Pericardium fibroblast (primary cell): ENCODE data around the genes MAGEF1 and DGKG.

DNA sequence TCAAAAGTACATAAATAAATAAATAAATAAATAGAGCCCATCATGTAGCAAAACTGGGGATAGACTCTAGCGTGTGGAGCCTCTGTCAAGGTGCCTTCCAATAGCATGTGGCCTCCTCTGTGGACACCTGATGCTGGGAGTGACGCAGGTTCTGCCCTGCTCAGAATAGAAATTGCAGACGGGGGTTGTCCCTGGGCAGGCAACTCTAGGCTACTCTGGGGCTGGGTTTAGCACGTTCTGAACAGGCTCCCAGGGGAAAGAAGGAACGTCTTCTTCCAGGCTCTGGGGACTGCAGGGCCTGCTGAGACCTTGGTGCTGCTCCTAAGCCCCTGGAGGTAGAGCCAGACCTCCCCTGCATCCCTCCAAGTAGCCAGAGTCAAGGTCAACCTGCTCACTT lies 65.4 kb downstream of the EPHB3 start:
- RAMPAGE, long total RNA, result no peak

GRCh38 chr3:184687671-184688053 lies 24.2 kb downstream of the MAGEF1 start:
- RAMPAGE, long total RNA, result no peak

DNA sequence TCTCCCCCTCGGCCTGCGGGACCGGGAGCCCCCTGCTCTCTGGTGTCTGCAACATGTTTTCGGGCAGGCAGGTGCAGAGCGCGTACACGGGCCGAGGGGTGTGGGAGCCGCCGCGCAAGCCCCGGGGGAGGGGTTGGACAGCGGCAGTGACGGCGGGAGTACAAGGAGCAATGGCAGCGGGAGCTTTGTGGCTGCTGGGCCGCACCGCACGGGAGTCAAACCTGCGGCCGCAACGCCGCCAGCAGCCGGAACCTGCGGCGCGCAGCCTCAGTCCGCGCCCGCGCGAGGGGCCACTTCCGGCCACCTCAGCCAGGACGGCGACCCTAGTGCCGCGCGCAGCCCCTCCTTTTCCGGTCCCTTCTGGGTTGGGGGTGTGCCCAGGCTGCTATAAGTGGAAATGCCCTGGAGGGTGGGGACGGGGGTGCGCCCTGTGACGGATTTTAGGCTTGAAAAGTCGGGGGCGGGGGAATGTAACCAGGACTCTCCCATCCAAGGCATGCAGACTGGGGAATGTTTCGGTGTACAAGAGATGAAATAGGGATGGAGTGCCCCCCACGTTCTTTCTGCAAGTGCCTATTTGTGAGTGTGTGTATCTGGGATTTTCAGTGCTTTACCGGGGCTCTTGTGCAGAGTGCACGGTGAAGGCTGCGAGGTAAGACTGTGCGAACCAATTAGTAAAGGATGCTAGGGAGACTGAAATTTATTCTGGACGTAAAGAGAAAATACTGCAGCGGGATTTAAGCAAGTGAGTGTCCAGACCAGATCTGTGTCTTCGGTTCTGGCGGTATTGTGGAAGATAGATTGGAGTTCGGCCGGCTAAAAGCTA lies at the start of gene MAGEF1:
TSS of gene MAGEF1 (minus strand) at position 298 of the 826 bp plus-strand sequence.
- RAMPAGE, long total RNA, result no peak

DNA sequence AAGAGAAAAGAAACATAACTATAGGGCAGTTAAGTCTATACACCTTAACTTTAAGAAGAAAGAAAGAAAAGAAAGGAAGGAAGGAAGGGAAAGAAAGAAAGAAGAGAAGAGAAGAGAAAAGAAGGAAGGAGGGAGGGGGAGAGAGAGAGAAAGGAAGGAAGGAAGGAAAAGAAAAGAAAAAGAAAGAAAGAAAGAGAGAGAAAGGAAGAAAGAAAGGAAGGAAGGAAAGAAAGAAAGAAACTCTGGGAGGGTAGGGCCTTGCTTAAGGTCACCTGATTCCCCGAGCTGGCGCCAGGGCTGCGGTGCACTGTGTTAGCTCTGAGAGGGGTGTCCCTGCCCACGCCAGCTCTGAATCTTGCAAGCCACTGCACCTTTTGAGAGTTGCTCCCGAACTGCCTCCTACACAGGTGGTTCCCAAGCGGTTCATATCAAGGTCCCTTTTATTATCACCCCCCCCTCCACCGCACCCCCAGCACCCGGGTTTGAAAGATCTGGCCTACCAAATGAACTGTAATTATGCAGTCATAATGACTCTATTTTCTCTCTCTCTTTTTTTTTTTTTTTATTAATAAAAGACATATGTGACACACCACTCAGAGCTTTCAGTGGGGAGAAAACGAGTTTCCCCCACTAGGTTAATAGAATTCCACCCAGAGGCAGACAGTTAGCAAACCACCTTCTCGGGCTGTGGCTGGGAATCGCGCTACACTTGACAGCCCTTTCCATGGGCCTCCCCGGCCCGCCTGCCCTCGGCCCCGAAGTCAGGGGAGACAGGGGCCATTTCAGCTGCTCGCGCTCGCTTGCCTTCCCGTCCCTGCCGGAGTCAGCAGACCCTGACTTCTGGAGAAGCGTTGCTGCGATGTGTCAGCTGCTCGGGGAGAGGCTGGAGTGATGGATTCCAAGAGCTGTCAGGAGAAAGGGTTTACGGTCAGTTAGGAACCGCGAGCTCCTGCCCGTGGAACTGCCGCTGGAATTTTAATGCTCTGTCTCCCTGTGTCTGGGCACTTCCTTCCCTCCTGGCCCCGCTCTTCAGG lies 38.9 kb upstream of the VPS8 start:
- RAMPAGE, long total RNA, result no peak

GRCh38 chr3:184814103-184814778 lies 2.3 kb downstream of the VPS8 start:
- RAMPAGE, long total RNA, result no peak

GRCh38 chr3:185387893-185388697 lies 25.2 kb downstream of the MAP3K13 start:
- RAMPAGE, long total RNA, result no peak

DNA sequence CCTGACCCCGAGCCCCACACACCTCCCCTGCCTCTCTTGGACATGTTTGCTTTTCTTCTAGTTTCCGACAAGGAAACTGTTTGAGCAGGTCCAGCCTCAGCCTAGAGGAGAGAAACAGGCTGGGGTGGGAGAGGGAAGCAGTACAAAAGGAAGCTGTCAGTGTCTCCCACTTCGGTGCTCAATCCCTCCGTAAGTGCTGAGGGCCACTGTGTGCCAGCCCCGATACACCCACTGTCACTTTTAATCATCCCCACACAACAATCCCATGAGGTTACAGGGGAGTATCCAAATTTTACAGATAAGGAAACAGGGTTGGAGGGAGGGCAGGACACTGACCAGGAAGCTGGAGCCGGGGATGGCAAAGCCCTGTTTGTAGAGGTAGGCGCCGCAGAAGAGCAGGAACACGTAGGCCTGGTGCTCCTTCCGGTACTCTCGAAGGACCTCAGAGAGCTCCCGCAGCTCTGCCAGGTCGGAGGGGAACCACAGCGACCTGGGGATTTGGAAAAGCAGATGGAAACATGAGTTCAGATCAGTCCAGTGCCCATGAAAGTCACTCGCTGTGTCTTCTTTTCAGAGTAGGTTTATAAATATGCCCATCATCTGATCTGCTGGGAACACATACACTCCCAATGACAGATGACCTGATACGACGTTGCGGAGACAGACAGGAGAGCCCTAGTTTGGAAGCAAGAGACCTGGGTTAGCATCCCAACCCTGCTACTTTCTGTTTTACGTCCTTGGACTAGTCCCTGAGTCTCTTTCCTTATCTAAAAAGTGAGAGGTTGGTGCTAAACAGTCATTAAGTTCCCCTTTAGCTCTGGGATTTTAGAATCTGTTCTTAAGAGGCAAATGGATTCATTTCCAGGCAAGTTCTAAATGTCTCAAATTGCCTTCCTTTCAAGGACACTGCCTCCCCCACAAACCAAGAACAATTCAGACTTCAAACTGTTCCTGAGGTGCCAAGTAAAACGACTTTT lies 2.1 kb downstream of the TMEM41A start:
- RAMPAGE, long total RNA, result no peak

DNA sequence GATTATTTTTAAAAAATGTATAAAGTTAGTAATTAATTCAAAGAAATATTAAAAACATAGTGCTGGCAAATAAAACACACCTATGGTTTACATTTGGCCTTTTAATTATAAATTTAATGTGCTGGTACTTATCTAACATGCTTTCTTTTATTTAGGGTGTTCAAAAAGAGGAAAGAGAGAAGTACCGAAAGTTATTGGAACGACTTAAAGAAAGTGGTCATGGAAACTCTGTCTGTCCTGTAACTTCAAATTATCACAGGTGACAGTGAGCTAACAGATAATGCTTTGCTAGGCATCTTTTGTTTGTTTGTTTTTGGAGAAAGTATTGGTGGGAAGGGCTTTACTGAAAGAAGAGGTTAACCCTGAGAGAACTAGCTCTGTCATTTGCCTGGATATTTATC lies 23.0 kb downstream of the SENP2 start:
- RAMPAGE, long total RNA, result no peak

DNA sequence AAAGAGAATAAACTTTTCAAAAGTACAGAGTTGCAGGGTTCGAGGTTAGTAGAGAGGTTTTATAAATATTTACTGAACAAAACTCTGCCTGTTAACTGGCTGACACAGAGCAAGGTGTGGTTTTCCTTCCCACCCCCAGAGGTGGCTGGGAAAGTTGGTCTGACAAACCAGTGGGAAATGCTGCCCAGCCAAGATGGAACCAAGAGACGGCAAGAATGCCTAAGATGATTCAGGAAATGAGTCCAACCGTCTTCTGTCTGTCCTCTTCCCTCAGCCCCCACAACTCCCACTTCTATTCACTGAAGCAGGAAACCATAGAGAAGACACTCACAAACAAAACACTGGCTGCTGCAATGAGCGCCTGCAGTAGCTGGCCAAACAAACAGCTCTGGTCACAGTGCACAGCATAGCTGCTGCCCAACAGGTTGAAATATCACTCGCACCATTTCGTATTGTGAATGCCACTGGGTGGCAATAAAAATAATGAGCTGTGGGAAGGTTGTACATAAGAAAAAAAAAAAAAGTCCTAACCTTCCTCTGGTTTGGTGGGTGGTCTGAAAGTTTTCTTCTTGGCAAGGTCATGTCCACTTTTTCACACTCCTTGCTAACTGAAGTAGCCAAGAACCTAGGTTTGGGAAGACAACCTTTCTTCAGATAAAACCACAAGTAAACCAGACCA lies 79.3 kb downstream of the IGF2BP2 start:
- RAMPAGE, long total RNA, result no peak

DNA sequence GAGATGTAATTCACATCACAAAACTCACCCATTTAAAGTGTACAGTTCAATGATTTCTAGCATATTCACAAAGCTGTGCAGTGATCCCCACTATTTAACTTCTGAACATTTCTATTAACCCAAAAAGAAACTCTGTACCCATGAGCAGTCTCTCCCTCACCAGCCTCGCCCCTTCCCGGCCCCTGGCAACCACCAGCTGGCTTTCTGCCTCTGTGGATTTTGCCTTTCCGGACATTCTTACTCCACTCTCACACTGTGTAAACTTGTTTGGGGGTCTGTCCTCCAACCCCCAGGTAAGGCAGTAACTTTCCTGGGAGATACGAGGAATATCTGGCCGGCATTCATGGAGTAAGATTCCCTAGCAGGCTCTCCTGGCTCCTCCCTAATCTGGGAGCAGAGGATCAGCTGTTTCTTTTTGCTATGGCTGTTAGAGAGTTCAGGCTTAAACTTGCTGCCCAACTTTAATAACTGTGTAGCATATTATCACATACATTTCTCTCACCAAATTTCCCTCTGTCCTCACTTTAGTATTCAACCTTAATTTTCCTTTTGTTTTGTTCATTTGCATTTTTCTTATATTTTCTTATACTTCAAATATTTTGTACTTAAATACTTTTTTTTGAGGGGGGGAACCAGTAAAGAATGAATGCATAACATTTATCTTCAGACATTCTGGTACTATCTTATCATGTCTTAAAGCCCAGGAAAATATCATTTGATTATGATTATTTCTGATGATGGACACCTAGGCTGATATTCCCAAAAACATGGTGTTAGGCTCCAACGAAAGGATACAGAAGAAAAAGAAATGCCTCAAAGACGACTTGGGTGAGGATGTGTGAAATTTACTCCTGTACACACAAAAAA lies 64.2 kb downstream of the IGF2BP2 start:
- RAMPAGE, long total RNA, result no peak

- RAMPAGE, long total RNA, result no peak
Measured at GRCh38 chr3:185773773-185774363, 51.0 kb downstream of the IGF2BP2 start.

GRCh38 chr3:185792530-185793308 lies 32.1 kb downstream of the IGF2BP2 start:
- RAMPAGE, long total RNA, result no peak

DNA sequence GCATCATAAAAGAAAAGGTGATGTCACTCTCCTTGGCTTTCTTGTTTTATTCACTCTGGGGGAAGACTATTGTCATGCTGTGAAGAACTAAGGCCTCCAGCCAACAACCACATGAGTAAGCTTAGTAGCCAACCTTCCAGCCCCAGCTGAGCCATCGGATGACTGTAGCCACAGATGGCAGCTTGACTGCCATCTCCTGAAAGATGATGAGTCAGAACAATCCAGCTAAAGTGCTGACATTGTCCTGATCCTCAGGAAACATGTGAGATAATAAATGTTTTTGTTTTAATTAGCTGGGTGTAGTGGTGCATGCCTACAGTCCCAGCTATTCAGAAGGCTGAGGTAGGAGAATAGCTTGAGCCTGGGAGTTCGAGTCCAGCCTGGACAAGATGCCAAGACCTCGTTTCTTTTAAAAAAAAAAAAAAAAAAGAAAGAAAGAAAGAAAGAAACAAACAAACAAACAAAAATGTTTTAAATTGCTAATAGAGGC lies 17.1 kb downstream of the IGF2BP2 start:
- RAMPAGE, long total RNA, result no peak

GRCh38 chr3:185926330-185927318 lies 11.2 kb downstream of the TRA2B start:
- RAMPAGE, long total RNA, result no peak

DNA sequence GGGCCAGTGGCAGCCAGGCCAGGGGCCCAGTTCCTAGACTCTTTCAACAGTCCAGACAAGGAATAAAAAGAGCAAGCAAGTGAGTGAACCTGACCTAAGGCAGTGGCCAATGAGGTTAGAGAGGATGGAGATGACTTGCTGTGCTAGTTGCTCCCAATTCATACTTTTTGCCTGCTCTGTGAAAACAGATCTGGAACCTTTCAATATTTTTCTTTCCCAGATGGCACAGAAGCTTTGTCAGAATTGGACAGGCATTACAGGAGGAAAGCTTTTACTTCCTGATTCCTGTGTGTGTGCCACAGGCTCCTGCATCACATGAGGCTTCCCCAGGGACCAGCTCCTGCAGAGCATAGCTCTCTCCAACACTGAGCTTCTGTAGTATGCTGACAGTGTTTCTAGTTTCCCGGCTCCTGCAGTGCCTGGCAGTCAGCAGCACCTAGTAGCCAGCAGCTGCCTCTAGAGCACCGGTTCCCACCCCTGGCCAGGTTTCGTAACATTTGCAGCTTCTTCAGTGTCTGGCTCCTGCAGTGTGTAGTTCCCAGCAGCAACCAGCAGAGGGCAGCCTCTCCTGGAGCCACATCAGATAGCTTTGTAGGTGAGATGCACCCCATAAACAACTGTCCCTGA lies 5.4 kb upstream of the TRA2B start:
- RAMPAGE, long total RNA, result no peak

DNA sequence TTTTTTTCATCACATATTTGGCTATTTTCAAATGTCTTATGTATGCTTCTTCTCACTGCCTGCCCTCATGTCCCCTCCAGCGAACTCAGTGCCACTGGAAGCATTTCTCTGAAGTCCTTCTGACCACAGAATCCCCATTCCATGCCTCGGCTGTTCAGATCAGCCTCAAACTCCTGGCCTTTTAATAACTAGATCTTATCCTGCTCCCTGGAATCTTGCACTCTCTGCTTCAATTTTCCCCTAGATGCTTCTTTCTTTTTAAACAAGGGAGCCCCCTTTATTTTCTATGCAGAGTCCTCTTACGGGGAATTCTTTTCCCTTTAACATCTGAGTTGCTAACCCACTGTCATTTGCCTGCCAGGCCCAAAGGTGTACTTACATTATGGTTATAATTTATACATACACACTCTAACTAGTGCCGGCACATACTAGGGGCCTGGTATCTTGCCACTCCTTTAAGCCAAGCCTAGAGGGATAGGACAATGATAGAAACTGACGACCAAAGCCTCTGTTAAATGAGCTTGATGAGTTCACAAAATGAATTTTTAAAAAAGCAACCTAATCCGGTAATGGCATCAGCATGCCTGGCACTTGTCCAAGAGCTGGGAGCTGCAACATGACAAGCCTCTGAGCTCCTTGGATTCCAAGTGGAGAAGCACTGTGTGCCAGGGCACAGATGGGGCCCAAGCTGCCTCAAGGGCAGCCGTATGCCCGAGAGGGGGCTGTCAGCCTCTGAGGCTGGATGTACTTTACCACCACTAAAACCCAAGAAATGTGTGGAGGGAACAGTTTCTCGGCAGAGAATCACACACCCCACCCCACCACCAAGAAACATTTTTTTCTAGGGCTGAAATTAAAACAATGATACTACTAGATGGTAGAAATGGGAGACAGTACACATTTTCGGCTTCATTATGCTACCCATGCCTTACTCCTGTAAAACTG lies 9.8 kb downstream of the ETV5 start:
- RAMPAGE, long total RNA, result no peak

- RAMPAGE, long total RNA, result no peak
Measured at GRCh38 chr3:186281067-186281542, 80.9 kb downstream of the DGKG start.

- RAMPAGE, long total RNA, result no peak
Measured at GRCh38 chr3:186361504-186362599, at the start of gene DGKG. DGKG (minus strand) TSS chr3:186362234.

DNA sequence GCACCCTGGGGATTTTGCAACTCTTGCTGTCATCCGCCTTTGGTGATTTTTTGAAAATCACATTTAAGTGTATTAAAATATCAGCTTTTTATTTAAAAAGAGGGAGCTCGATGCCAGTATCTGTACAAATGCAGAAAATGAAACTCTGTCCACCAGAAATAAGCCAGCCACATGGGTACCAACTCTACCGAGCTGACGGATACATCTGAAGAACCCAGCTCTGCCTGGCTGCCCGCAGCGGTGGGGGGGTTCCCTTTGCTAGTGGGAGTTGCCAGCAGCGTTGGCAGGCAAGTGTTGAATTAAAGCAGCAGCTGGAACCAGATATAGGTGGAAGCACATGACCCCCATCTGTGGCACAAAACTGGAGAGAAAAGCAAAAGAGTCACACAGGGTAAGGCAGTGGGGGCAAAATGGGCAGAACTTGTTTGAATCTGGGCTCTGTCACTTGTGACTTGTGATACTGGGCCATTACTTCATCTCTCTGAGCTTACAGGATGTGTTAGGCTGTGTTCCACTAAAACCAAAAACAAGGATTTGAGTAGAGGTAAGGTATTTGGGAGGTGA lies 17.9 kb downstream of the CRYGS start:
- RAMPAGE, long total RNA, result no peak

DNA sequence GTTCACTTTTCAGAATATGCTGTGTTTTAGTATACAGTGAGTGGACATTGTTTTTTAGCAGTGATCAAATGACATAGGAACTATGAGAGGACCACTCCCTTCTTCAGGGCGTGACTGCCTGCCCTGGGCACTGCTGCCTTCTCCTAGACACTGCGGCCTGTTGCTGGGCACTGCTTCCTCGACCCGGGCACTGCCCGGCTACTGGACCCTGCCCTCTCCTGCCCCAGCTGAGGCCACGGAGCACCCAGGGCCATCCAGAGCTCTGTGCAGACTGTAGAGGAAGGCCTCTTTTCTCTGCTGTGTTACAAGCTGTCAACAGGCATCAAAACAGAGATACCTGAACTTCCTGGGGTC lies 13.3 kb upstream of the AHSG start:
- RAMPAGE, long total RNA, result no peak